Mesenteric fat pad (tissue), 1 donor: ENCODE measurements around a stretch of chr6.

DNA sequence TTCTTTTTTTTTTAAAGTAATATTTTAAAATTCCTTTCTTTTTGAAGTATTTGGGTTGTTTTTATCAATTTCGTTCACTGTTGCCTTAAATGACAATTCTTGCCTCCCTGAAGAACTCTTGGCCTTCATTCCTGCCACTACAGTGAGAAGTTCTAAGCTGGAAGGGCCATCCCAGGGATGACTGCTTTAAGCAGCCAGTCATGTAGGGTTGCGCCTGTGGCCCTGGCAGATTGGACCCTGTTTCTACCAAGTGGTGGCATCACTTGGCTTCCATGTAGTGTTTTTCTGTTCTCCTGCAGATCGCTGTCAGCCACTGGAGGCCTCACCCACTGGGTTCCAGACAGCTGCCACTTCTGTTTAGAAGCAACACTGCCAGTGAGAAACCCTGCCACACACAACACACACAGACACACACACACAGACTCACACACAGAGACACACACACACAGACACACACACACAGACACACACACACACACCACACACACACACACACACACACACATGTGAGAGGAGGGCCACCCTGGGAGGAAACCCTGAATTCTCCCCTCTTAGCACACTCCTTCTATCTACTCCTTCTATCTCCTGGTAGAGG, 51.7 kb downstream of the UTRN start:
- PRO-cap, result no peak

- PRO-cap, result no peak
Observed at GRCh38 chr6:144364602-144365040, 79.5 kb downstream of the UTRN start.

- PRO-cap, result no peak
Observed at GRCh38 chr6:145684751-145685324, 50.5 kb downstream of the EPM2A start.

GRCh38 chr6:145890461-145891148, 73.6 kb downstream of the SHPRH start:
- PRO-cap, result no peak

- PRO-cap, result no peak
Observed at GRCh38 chr6:146543114-146543409, 571 bp upstream of the RAB32 start.

- PRO-cap, result no peak
Observed at GRCh38 chr6:146544168-146544866, 684 bp downstream of the RAB32 start.

- PRO-cap, result no peak
Observed at GRCh38 chr6:147315172-147315843, 111.1 kb downstream of the STXBP5 start.

DNA sequence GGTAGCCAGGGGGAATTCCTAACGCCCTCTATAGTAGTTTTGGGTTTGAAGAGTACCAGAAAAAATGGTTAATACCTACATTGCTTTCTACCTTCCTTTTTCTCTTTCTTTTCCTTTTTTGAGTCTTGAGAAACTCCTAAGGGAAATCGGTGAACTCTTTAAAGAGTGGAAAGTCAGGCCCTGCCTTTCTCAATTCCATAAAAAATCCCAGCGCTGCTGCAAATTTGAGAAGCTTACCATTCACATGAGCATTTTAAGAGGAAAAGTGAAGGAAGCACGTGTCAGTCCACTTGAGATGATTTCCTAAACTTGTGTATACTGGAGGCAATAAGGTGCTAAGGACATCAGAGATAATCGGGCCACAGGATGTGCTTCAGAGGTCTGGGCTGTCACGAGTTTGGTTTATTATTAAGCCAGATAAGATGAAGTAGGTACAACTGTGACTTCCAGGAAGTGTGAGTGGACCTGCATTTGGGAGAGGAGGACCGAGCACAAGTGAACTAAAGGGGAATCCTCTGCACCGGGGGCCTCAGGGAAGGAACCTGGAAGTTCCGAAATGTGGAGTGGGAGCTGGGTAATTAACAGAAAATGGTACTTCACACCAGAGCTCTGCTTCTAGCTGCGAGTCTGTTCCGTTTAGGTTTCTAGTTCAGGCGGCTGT, 1.3 kb downstream of the SAMD5 start:
- PRO-cap, result no peak

- PRO-cap, result no peak
Observed at GRCh38 chr6:147558929-147559533, 50.5 kb downstream of the SAMD5 start.

DNA sequence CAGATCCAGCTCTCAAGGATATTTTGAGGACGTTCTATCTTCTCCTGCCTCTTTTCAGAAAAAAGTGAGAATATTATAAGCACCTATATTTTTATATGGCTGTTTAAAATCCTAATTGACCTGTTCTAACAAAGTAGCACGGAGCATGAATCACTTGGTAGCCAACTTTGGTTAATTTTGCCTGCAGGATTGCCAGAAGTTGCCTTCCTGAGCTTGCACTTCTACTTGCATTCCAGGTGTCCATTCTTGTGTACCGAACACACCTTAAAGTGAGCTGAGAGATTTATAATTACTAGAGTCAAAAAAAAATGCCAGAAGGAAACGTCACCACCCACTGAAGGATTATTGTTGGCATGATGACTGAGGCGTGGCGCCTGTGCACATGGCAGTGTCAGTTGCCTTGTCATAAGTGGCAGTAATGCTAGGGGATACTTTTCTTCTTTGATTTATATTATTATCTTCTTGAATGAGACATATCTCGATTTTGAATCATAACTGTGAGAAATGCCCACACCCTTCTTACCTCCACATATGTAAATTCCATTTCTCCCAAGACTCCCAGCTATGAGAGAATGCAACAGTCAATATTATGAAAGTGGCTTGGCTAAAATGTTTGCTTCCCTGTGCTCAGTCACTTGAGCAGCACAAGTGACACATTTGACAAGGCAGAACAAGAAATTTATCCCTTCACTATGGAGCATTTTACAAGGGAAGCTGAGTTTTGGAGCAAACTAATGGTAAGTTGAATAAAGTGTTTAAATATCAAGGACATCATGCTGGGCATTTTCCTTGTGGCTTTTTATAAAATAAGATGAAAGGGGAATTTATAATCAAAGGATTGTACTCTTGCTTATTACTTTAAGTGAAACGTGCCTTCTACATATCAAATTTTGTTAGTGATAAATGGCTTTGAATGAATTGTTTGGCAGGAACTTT, 149.5 kb upstream of the SASH1 start:
- PRO-cap, result no peak

GRCh38 chr6:148263037-148263568, 79.5 kb upstream of the SASH1 start:
- PRO-cap, result no peak

- PRO-cap, result no peak
Observed at GRCh38 chr6:148384015-148384532, 41.4 kb downstream of the SASH1 start.

DNA sequence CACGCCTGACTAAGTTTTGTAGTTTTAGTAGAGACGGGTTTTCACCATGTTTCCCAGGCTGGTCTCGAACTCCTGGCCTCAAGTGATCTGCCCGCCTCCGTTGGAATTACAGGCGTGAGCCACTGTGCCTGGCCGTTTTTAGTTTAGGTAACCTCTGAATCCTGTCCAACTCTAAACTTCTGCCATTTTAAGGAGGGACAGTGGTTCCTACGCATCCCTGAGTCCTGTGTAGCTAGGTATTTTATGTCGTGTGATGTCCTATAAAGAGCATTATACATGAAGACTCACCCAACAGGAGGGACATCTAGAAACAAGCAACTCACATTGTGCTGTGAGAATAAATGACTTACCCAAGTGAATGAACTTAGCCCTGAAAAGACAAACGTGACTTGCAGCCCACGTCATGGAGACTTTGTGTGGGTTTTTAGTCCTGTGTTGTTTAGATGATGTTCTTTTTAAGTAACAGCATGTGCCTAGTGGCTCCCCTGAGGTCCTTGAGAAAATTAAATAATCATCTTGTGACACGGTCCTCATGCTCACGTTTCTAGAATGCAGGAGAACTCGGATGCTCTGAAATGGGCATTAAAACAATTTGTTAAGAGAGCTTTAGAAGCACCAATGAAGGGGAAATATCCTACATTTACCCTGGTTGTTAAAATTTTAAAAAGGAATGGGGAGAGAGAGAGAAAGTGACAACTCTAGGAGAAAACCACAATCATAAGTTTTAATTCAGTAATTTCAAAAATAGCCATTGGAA, 165.1 kb downstream of the SASH1 start:
- PRO-cap, result bidirectional peak, plus-strand start at position 510 of the sequence, minus-strand start at position 339 of the sequence

DNA sequence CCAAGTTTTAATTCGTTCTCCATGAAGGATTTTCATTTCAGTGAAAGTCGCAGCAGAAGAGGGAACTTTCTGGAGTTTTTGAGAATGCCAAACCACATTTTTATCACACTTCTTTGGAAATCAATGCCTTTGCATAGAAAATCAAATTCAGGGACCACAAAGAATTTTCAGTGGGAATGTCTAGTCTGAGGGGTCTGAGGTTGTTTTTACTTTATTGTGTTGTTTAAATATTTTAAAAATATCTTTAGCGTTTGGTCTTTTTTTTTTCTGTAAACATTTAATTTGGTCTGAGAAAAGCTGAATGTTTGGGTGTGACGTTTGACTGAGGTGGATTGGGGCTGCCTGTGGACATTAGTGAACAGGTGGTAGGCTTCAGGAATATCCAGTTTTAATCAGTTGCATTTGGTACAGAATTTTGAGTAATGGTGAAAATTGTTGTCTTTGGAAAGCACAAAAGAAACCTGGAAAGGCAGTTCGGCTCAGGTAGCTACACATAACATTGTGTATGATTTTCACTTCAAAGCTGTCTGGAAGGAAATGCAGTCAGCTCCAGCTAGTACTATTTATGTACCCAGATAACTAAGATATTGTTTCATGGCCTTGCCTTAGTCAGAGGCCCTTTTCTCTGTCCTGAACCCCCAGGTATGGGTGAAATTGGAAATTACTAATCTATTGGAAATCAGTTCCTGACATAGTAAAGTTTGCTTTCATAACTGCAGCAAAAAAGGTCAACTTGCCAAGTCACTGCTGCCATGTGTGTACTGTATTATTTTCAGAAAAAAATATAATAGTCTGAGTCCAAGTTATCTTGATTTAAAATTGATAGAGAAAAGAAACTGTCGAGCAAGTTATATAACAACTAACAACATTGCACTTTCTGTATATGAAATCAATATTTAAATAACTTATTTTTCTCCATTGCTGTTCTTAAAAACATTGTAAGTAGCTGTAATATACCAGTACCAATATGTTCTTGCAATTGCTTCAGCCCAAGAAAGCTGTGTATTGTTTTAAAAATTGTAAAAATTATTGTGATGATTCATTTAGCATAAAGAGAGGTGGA, 195.6 kb upstream of the UST start:
- PRO-cap, result no peak

- PRO-cap, result no peak
Observed at GRCh38 chr6:148700630-148701130, 46.1 kb upstream of the UST start.

DNA sequence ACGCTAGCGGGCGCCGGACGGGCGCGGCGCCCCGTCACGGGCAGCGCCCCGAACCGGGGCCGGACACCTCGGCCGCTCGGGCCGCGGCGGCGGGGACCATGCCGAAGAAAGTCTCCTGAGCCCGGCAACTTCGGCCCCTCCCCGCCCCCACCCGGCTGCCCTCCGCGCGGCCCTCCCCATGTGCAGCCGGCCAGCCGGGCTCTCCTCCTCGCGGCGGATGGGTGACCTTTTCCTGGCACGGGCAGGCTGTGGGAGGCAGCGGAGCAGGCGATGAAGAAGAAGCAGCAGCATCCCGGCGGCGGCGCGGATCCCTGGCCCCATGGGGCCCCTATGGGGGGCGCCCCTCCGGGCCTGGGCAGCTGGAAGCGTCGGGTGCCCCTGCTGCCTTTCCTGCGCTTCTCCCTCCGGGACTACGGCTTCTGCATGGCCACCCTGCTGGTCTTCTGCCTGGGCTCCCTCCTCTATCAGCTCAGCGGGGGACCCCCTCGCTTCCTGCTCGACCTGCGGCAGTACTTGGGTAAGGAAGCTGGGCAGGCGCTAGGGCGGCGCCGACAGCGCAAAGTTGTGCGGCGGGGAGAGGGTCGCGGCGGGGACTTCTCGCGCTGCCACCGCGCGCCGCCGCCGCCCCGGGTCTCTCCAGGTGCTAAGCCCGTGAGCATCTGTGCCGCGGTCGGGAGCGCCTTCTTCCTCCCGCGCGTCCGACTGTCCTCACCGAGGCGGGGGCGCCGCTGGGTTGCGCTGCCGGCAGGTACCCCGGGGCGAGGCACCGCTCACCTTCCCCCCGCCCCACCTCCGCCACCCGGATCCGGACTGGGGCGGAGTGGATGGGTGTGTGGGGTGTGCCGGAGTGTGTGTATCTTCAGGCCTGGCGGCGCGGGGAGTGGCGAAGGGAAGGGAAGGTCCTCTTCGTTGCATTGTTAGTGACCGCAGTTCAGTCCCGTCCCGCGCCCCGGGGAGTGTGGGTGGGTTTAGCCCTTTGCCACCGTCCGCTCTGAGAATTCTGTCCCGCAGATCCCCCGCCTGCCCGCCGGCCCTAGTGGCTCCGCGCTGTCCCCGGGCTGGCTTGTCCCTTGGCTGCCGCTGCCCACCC, 676 bp downstream of the UST start:
- PRO-cap, result no peak

DNA sequence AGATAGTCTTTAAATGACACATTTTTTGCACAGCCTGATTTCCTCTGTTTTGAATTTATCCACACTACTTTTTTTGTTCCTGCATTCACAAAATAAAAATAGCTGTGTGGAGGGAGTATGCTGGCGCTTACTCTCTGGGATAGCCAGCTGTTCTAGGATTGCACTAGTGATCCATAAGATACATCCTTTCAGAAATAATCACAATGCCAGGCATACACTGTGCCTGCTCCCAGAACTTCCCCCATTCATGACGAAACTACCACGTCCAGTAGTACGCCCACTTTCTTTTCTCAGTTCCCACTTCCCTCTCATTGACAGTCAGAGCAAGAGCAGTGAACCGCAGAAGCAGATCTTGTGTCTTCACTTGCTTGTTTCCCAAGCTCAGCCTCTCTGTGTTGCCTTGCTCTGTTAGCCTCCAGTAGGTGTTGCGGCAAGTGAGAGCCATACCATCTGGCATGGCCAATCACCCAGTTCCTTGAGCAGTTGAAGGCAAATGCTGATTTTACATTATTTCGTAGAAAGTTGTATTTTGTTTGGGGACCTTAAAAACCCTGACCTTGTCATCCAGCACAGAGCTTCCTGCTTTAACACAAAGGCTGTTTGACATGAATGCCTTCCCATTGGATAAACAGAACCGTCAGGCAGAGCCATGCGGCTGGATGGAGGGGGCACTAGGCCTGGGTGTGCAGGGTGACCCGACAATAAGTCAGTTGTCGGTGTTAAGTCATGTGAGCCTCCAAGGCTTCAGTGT, 11.7 kb downstream of the UST start:
- PRO-cap, result no peak

DNA sequence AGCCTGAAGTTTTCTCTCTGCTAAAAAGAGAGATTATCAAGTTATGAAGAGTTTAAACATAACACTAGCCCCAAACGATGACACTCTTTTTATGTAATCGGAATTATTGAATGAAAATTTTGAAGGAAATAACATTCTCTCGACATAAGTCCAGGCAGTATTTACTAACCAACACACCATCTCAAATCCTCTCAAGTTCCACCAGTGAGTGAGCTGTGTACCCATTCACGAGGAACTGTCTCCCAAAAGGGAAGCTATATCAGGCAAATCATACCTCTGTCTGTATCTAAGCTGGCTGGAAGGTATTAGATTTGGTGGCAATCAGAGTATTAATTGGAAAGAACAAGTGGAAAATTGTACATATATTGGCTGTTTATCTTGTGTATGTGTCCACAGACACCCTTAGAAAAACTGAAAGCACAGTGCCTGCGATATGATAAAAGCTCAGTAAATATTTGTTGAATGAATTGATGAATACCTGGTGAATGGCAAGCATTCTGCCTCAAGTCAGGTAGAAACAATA, 37.5 kb downstream of the UST start:
- PRO-cap, result no peak

- PRO-cap, result no peak
Observed at GRCh38 chr6:149128274-149129030, 189.1 kb upstream of the TAB2 start.

DNA sequence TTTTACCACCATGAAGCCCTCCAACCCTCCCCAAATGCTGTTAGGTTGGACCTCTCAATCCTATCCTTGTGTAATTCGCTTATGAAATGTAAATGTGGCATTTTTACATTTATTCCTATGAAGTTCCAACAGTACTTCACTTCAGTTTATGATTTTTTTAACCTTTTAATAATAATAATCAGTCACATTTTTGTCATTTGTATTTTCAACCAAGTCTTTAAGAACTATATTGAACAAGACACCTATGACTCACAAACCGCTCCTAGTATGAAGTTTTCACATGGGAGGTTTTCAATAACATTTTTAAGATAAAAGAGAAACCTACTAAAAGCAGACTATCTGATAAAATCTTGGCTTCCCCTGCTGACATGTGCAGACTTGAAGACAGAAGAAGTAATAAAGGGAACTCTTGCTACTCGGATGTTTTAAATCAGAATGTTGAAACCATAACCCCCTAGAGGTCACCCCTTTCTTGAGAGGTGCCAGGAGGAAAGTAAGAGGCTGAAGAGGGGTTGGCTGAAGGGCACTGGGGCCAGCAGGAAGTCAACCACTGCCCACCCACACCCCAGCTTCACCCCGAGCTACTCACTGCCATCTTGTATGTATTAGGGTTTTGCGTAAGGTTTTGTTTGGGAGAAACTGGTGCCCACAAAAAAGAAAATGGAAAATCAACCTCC, 83.5 kb upstream of the TAB2 start:
- PRO-cap, result no peak